Right lobe of liver (tissue), 4 donors: Measurements from ENCODE around the genes SLC37A2, PKNOX2, ACRV1 and DCPS.

- PRO-cap, 4 experiments = no peak in any of the 4 experiments
- RAMPAGE, long total RNA, 2 experiments = no peak in any of the 2 experiments
Measured at GRCh38 chr11:124748930-124749920, 2.8 kb downstream of the VSIG2 start.

DNA sequence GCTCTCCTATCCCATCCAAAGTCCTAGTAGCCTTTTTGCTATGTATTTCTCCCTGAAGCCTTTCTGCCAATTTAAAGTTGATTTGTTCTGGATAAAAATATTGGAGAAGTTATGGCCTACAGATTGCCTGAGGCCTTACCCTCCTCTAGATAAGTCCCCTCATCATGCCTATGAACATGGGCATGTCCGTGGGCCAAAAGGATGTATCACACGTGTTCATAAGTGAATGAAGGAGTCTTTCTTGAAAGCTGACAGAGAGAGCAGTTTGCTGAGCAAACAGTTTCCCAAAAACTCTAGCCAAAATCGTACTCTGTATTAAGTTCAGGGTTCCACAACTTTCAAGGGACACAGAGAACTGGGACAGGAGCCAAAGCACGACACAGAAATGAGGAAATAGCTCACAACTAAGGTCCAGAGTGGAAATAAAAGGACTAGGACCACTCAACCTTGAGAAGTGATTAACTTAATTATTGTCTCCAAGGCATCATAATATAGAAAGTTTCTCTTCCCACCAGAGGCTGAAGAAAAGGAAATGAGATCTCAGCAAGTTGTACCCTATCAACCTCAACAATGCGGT, 6.6 kb downstream of the HEPACAM start:
- PRO-cap, 4 experiments = peak in 2 of 4 experiments; most common plus-strand start position 414 of the sequence (in 2); most common minus-strand start position 259 of the sequence (in 1)
- RAMPAGE, long total RNA, 2 experiments = no peak in any of the 2 experiments

- PRO-cap, 4 experiments = peak in 4 of 4 experiments; most common plus-strand start chr11:125063067 (in 3); most common minus-strand start chr11:125062943 (in 2)
- RAMPAGE, long total RNA, 2 experiments = start-site peak on the plus strand in 1 of 2 experiments, at chr11:125063301-125063305 at its widest, 48 reads per replicate
Measured at GRCh38 chr11:125062470-125063521, at the start of gene SLC37A2. SLC37A2 (plus strand) TSS chr11:125063305.

DNA sequence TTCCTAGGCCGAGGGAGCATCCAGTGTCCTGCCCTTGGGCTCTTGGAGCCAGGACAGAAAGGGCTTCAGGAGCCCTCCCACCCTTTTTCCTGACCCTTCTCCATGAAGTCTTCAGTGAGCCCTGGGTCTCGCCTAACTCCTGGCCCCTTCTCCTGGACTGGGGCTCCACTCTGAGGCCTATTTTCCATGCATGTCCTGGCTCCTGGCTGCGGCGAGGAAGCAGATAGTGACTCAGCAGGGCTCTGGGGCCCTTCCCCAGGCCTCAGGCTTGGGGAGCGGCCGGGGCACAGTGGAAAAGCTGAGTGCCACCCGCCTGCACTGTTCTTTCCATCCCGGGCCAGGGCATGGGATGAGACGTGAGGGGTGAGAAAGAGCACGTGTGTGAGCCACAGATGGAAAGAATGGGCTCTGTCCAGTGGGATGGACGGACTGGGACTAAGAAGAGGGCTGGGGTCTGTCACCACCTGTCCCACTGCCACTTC, 12.7 kb downstream of the SLC37A2 start:
- PRO-cap, 4 experiments = no peak in any of the 4 experiments
- RAMPAGE, long total RNA, 2 experiments = no peak in any of the 2 experiments

DNA sequence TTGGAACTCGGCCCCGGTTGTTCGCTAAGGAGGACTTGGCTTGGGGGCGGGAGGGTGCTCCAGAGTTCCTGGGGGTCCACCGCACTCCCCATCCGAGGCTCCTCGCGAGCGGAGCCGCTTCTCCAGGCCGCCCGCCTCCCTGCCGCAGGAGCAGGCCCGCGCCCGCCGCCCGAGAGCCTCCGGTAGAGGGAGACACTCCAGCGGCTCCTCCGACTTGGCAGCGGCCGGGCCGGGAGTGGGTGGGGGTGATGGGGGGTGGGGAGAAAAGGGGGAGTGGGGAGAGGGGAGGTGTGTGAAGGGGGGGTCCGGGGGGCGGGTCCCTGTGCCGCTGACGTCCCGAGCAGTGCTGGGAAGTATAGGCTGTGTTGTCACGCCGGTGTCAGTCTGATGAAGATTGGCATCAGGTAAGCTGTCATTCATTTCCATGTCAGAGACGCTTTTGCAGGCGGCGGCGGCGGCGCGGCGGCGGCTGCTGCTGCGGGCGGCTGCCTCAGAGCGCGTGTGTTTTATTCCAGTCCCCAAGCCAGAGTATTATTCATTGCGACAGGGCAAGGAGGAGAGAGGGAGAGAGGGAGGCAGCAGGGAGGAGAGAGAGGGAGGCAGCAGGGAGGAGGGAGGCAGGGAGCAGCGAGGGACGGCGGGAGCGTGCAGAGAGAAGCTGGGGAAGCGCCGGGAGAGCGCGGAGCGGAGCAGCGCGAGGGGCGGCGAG, at the start of gene PKNOX2:
Gene PKNOX2 (plus strand): TSS at position 379 of the 709 bp plus-strand sequence.
- PRO-cap, 4 experiments = peak in 2 of 4 experiments; most common plus-strand start position 650 of the sequence (in 2); most common minus-strand start position 505 of the sequence (in 1)
- RAMPAGE, long total RNA, 2 experiments = no peak in any of the 2 experiments

DNA sequence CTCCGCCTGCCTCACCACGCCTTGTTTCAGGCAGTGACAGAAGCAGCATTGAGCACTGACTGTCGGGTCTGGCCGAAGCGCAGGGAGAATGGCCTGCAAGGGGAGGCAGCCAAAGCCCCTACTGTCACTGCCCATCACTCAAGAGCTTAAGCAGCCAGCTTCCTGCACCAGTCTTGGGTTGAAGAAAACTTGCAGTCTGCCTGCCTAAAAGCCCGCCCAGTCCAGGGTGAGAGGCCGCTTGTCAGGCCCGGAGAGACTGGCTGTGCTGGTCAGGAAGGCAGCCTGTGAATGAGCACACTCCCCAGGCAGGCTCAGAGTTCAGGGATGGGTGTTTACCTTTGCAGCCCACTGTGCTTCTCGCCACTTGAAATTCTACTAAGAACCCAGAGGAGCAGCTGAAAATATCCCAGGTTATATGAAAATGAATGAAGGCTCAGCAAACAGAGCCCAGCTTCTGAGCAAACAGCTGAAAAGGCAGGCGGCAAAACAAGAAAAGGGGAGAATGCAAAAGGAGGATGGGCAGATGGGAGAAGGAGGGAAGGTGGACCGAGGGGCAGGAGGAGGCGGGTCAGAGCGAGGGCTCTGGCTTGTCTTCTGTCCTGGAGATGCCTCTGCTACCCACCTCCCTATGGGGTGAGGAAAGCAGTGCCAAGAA, 108.4 kb downstream of the PKNOX2 start:
- PRO-cap, 4 experiments = peak in 4 of 4 experiments; most common plus-strand start position 470 of the sequence (in 4)
- RAMPAGE, long total RNA, 2 experiments = no peak in any of the 2 experiments

- PRO-cap, 4 experiments = no peak in any of the 4 experiments
- RAMPAGE, long total RNA, 2 experiments = no peak in any of the 2 experiments
Measured at GRCh38 chr11:125514271-125514884, 18.3 kb upstream of the FEZ1 start.

DNA sequence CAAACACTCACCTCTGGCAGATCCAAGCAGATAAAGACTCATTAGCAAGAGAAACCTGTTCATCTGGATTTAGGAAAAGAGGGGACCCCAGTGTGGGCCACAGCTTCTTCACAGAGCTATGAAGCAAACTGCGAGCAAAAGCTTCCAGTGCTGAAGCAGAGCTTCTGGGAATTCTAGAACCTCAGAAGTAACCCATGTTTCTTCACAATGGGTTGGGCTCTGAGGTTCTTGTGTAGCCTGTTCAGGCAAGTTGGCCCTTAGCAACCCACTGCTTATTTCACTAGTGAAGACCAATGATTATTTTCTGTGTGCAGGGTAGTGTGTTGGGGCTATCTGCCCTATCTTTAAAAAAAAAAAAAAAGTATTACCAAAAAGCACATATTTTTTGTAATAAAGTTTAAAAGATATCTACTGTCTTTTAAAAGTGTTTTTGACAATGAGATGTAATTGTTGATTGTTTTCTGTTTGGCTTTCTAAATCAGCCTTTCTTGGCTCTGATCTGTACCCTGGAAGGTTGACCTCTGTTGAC, at the start of gene ACRV1:
Gene ACRV1 (minus strand): TSS at position 130 of the 529 bp plus-strand sequence.
- PRO-cap, 4 experiments = no peak in any of the 4 experiments
- RAMPAGE, long total RNA, 2 experiments = no peak in any of the 2 experiments

- PRO-cap, 4 experiments = peak in 4 of 4 experiments; most common plus-strand start chr11:125902103 (in 3); most common minus-strand start chr11:125901998 (in 2)
- RAMPAGE, long total RNA, 2 experiments = no peak in any of the 2 experiments
Measured at GRCh38 chr11:125901613-125902388, 1.2 kb downstream of the PUS3 start.

DNA sequence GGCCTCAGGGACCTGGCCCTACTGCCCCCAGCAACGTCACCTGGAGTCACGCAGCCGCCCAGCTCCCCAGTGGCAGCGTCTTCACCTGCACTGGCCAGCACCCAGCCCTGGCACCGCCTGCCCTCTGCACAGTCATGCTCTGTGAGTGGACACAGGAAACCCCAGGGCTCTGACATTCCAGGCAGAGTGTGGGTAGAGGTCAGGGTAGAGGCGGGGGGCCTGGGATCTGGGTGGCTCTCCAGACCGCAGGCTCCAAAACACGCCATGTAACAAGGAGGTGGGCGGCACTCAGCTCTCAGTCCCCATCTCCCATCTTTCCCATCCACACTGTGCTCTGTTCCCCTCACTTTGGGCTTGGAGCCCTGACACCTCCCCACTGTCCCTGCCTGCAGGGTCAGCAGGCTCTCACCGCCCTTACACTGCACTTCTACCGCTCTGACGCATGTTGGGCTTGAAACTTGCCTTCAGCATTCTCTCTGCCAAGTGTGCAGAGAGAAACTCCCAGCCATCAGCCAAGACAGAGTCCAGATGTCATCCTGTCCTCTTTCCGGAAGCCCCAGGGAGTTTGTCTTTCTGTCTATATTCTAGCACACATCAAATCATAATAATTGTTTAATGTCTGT, 5.3 kb downstream of the VSIG10L2 start:
- PRO-cap, 4 experiments = peak in 1 of 4 experiments; most common minus-strand start position 350 of the sequence (in 1)
- RAMPAGE, long total RNA, 2 experiments = no peak in any of the 2 experiments

DNA sequence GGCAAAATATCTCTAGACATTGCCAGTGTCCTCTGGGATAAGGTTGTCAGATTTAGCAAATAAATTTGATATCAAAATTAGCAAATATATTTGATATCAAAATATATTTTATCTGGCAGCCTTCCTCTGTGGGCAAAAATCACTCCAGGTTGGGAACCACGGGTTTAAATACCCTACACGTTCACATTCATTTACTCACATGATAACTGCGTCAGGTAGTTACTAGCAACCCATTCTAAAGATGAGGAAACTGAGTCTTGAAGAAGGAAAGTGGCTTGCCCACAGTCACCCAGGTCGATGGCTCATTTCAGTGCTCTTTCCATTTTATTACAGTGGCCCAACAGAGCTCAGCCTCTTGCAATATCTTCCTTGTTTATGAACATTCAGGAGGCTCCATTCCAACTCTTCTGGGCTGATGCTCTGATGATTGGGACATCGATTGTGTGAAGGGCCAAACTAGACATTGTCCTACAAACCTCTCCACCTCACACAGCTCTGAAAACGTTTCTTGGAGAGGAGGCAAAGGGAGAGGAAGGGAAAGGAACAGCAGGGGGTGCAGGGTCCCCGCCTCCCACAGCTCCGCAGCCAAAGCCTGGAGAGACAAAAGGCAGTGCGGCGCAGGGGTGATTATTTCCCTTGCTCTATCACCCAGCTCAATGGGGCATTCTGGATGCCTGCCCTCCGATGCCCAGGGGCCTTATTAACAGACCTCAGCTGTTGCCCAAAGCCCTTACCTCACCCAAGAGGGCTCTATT, 19.4 kb upstream of the CDON start:
- PRO-cap, 4 experiments = peak in 2 of 4 experiments; most common plus-strand start position 463 of the sequence (in 2); most common minus-strand start position 299 of the sequence (in 1)
- RAMPAGE, long total RNA, 2 experiments = no peak in any of the 2 experiments

DNA sequence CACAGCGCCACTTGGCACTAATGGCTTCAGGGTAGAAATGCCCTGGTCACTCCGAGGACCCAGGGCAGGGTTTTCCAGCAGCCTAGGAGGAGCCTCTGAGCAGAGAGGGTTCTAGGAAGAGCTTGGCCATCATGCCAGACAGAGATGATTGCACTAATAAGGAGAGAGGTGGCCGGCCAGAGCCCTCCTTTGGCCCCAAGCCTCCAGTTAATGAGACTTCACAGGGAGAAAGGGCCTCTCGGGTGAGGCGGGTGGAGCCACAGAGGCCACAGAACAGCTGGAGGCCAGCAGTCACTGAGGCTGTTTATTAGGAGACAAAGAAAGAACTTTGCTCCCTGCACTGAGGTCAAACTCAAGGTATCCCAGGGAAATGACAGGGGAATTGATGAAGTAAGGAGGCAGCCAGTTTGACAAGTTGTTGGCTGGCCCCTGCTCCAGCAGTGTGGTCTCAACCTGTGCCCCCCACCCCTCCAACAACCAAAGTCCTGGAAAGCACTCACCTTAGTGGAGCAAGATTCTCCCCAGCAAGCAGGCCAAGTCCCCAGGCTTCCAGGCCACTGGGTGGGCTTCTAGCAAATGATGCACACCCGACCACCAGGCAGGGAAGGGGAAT, 53.4 kb downstream of the RPUSD4 start:
- PRO-cap, 4 experiments = no peak in any of the 4 experiments
- RAMPAGE, long total RNA, 2 experiments = no peak in any of the 2 experiments

DNA sequence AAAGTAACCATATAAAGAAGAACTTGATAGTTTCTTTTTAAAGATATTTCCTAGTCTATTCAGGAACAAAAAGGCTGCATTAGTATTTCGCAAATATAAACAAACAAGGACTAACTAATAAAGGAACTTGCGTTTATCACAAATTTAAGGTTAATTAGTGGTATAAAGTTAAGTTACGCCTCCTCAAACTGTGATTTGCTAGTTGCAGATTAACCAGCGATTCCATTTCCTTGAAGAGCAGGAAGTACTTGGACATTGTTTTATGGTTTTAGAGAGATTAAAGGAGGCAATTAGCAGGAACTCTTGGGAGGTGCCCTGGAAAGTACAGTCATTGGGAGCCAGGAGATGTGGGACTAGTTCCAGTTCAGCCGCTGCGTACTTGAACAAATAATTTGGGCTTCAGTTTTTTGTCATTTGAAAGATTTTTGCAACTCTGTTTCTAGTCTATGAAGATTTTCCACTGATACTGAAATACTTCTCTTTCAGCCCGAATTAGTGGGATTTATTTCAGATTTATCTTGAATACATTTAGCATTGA, 3.2 kb downstream of the FAM118B start:
- PRO-cap, 4 experiments = no peak in any of the 4 experiments
- RAMPAGE, long total RNA, 2 experiments = no peak in any of the 2 experiments

GRCh38 chr11:126271345-126271777, 2.4 kb downstream of the FOXRED1 start:
- PRO-cap, 4 experiments = no peak in any of the 4 experiments
- RAMPAGE, long total RNA, 2 experiments = no peak in any of the 2 experiments

GRCh38 chr11:126303593-126304672, at the start of gene DCPS:
DCPS (plus strand) TSS chr11:126304060.
- PRO-cap, 4 experiments = peak in 4 of 4 experiments; most common plus-strand start chr11:126304108 (in 2); most common minus-strand start chr11:126303973 (in 3)
- RAMPAGE, long total RNA, 2 experiments = start-site peak on the plus strand in 2 of 2 experiments, at chr11:126304056-126304075 at its widest, 126 to 200 reads per replicate

- PRO-cap, 4 experiments = no peak in any of the 4 experiments
- RAMPAGE, long total RNA, 2 experiments = no peak in any of the 2 experiments
Measured at GRCh38 chr11:126392425-126393475, 37.3 kb downstream of the ST3GAL4 start.

- PRO-cap, 4 experiments = no peak in any of the 4 experiments
- RAMPAGE, long total RNA, 2 experiments = no peak in any of the 2 experiments
Measured at GRCh38 chr11:126631230-126631566, 275.7 kb downstream of the ST3GAL4 start.

- PRO-cap, 4 experiments = peak in 2 of 4 experiments; most common plus-strand start chr11:128026861 (in 2); most common minus-strand start chr11:128026692 (in 1)
- RAMPAGE, long total RNA, 2 experiments = no peak in any of the 2 experiments
Measured at GRCh38 chr11:128026412-128027025, 560.8 kb downstream of the ETS1 start.

DNA sequence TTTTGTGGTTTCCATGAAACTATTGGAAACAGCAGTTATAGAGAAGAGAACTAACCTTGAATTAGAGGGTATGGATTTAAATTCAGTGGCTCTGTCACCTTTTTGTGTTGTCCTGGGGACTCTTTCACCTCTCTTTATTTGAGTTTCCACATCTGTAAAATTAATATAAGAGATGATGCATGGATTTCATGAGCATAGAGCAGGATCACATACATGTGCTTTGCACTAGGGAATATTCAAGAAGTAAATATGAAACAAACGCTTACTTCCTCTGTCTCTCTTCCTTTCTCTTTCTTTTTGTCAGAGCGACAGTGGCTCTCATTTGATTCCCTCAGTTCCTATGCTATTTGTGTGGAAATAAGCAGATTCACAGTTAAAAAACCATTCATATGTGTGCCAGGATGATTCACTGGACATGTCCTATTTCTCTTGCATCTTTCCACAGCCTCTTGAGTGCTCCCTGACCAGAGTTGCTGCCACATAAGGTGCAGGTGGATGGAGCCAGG, 533.1 kb downstream of the ETS1 start:
- PRO-cap, 4 experiments = no peak in any of the 4 experiments
- RAMPAGE, long total RNA, 2 experiments = no peak in any of the 2 experiments

DNA sequence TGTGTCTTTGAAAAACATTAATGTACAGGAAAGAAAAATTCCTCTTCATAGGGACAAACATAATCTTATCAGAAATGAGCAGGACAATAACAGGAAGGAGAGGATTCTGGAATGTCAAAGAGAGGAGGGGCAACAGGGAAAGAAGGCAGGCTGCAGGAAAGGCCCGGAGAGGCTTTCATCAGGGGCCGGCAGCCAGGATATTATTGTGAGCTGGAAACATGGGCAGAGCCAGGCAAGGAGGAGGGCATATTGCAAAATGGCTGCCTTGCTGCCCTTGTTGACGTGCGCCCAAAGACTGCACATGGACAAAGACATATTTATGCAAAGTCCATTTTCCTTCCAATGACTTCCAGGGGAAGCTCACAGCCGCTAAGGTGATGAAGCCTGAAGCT, 433.7 kb downstream of the ETS1 start:
- PRO-cap, 4 experiments = no peak in any of the 4 experiments
- RAMPAGE, long total RNA, 2 experiments = no peak in any of the 2 experiments